OVCAR3 (cell line): Measurements from ENCODE around the genes TMPRSS13 and DDX6.

DNA sequence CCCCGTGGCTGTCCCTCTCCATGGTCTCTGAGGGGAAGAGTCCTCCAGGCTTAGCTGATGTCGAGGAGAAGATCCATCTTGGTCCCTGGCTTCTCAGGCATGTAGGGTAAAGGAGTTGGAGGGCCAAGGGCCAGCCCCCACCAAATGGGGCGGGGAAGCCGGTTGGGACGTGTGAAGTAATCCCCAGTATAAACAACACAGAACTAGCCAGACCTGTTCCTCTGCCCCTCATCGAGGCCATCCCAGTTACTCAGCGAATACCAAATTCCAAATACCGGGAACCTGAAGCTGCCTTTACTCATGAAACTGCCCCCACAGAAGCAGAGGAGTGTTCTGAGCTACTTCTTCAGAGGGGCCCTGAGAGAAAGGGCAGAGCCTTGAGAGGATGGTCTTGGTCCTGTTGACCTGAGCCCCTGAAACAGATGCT, at the start of gene TMPRSS13:
Gene TMPRSS13 (minus strand): TSS at position 117 of the 427 bp plus-strand sequence.
- RRBS, result 20% methylated on average over 4 of the region's 8 CpGs

DNA sequence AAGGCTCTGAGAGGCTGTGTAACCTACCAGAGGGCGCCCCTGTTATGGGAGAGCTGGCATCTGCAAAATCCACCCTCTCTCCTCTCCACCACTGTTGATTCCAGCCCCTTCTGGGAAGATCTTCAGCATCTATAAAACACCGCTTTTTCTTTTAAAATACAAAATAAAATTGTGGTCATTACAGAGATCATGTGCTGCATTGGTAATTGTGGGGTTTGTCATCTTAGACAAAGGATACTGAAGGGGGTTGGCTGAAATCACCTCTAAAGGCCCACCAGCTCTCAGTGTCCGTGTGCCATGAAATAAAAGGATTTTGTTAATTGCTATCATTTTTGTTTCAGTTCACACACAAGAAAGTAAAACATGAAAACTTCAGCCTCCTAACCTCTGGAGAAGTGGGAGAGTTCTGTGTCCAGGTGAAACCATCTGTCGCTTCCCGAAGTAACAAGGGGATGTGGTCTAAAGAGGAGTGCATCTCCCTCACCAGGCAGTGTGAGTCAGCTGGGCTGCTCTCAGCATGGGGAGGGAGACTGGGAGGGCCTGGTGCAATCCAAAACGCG, 7.5 kb downstream of the IL10RA start:
- RRBS, result no CpG with 5 or more reads among the region's 7 CpGs

GRCh38 chr11:118003461-118004137, 17.4 kb downstream of the IL10RA start:
- RRBS, result no CpG with 5 or more reads among the region's 6 CpGs

GRCh38 chr11:118045897-118046624, 30.8 kb upstream of the TMPRSS4 start:
- RRBS, result no CpG with 5 or more reads among the region's 4 CpGs

GRCh38 chr11:118110906-118111952, 24.5 kb upstream of the SMIM35 start:
- RRBS, result 100% methylated on average over 1 of the region's 13 CpGs

DNA sequence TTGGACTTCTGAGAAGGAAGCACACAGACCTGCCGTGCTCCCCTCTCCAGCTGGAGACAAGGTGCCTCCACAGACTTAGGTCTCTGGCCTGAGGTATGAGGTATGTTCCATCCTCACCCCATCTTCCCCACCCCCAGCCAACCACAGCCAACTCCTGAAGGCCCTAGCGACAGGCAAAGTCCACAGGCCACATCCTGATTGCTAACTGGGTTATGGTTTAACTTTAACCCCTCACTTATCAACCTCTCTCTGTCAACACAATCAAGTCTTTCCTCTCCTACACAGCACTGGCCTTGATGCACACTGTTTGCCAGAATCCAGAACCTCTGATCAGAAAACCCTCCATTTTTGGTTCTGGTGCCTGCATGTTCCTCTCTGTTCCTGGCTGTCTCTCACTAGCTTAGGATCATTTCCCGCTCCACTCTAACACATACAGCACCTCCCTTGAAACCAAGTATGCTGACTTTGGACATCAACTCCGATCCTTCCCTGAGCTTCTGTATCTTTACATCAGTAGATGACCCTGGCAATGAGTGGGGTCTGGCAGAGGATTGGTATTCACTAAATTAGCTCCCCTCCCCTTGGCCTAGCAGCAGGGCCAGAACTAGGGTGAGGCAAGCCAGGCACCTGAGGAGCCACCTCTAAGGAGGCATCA, 22.1 kb downstream of the JAML start:
- RRBS, result no CpG with 5 or more reads among the region's 4 CpGs

DNA sequence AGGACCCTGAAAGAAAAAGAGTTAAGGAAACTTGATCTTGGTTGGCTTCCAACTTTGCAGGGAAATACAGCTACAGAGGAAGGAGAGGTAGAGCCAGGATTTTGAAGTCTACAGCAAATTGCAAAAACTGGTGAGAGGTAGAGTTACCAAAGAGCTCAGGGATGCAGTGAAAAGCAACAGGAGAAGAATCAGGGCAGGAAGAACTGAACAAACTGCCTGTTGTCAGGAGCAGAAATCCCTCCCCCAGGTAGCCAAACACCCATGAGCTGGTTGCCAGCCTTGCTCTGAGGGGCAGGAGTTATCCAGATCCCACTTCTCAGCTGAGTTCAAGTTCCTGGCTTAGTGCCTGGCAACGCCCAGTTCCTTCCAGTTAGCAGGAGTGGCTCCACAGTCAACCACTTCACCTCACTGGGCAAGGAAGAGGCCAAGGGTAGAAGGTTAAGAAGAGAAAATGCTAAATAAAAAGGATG, 1.8 kb upstream of the MPZL2 start:
- RRBS, result no CpG with 5 or more reads among the region's 1 CpG

DNA sequence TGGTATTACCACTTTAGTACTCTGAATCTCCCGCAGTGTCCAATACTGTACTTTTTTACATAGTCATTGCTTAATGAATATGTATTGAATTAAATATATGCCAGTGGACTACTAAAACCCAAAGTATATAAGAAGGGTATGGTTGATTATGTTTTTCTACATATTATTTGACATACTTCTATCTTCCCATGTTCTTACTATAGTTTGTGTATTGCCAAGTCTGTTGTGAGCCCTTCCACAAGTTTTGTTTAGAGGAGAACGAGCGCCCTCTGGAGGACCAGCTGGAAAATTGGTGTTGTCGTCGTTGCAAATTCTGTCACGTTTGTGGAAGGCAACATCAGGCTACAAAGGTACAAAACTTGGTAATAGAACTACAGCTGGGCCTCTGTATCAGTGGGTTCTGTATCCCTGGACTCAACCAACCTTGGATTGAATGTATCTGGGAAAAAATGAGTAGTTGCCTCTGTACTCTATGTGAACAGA, 38.8 kb upstream of the TTC36 start:
- RRBS, result no CpG with 5 or more reads among the region's 6 CpGs

GRCh38 chr11:118564640-118565423, 899 bp downstream of the IFT46 start:
- RRBS, result no CpG with 5 or more reads among the region's 10 CpGs

DNA sequence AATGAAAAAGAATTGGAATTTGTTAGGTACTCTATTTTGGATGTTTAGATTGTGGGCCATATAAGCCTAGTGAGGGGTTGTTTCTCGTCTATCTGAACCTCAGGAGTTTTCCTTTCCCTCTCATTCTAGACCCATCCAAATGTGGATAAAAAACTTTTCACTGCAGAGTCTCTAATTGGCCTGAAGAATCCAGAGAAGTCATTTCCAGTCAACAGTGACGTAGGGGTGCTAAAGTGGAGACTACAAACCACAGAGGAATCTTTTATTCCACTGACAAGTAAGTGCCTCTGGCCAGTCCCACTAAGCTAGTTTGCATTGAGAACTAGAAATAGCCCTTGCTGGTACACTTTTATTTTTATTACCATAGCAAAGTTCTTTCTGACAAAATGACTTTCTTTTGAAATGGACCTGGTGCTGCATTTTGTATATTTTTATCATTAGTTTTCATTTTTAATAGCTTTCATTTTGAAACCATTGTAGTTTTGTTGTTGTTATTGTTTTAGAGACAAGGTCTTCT, 14.8 kb upstream of the PHLDB1 start:
- RRBS, result no CpG with 5 or more reads among the region's 2 CpGs

- RRBS, result no CpG with 5 or more reads among the region's 6 CpGs
These were observed 7.9 kb downstream of the PHLDB1 start for GRCh38 chr11:118615192-118615876.

DNA sequence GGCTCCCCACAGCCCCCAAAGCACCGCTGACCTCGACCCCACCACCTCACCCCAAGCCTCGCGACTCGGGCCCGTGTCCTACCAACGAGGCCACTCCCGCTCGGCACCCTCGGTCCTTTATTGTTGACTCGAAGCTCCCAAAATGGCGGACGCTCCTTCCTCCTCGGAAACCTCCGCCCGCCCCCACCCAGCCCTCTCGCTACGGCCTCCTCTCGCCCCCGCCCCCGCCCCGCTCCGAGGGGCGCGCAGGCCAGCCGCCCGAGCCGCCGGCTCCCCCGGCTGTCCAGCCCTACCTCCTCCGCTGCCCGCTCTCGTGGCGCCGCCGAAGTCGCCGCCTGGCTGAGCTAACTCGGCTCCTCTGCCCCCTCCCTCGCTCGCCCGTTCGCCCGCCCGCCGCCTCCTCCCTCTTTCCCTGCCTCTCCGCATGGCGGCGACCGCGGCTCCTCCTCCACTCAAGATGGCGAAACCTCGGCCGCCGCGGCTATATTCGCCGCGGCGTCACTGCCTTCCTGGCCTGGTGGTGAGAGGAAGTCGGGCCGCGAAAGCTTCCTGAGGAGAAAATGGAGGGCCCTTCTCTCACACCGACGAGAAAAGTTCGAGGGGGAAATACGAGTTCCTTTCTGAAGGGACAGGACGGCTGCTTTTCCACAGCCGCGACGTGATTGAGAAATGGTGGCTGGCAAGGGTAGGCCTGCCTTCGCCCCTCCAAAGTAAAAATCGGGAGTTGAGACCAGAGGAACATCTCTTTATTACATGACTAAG, at the start of gene DDX6:
Gene DDX6 (minus strand): TSS at position 360 of the 762 bp plus-strand sequence.
- RRBS, result no CpG with 5 or more reads among the region's 73 CpGs

GRCh38 chr11:118884587-118885395, 1.1 kb downstream of the CXCR5 start:
- RRBS, result no CpG with 5 or more reads among the region's 13 CpGs

GRCh38 chr11:118906234-118906667, 19.5 kb downstream of the BCL9L start:
- RRBS, result no CpG with 5 or more reads among the region's 2 CpGs

DNA sequence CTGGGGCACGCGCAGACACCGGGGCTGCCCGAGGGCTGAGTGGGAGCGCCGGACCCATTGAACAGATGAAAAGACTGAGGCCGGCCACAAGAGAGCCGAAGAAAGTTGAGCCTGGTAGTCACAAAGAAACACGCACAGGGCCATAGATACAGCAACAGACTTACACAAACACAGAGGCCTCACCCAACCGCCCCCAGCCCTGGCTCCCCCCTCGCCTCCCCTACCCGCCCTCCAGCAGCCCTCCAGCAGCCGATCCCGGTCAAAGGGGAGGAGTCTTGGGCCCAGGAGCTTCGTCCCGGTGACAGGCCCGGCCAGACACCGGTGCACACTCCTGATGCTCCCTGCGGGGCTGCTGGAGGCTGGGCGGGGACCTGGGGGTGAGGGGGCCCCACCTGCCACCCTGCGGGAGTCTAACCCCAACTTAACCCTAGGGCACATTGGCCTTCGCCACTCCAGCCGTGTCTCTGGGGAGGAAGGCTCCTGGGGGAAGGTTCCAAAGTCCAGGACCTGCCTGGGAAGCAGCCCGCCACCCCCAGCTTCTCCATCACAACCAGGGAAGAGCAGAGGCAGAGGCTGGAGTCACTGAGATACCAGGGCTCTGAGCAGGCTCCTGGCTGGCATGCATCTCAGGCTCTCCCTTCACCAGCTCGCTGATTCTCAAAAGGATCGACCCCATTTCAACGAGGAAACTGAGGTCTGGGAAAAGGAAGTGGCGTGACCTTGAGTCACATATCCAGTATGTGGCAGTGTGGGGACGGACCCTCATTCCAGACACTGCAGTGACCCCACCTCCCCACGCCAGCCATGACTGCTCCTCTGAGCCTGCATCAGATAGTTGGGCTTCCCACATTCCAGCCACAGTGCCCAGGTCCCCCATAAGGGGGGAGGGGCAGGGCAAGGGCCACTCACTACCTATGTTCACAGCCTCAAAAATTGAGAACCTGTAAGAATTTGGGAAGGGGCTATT, 14.5 kb downstream of the BCL9L start:
- RRBS, result 8% methylated on average over 6 of the region's 30 CpGs

DNA sequence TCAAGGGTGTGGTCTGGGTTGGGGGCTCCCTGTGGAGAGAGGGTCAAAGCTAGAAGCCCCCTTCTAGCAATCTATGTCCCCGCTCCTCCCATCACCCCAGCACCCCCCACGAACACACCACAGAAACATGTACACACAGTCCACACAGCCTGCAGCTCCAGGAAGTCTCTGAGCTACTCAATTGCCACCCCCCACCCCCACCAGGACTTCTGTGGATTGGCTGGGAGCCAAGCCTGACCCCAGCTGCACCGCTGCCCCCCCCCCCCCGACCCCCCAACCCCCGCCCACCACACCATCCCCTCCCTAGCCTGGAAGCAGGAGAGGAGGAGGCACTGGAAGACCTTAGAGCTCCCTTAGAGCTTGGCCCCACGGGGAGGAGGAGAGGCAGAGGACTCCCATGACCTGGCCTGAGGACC, 6.9 kb downstream of the BCL9L start:
- RRBS, result no CpG with 5 or more reads among the region's 6 CpGs

DNA sequence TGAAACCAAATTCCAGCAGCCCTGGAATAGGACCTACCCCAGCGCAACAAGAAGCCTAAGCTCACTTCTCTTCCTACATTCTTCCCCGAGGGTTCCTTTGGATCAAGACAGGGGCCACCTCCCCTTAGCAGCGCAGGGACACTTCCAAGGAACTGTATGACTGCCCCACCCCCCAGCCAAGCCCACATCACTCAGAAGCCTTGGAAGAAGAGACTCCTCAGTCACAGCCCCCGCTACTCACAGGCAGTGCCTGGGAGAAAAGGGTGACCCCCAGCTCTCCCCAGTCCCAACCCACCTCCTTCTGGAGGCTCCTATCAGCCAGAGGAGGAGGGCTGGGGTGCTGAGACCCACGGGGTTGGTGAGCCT, 1.2 kb downstream of the BCL9L start:
- RRBS, result no CpG with 5 or more reads among the region's 5 CpGs

DNA sequence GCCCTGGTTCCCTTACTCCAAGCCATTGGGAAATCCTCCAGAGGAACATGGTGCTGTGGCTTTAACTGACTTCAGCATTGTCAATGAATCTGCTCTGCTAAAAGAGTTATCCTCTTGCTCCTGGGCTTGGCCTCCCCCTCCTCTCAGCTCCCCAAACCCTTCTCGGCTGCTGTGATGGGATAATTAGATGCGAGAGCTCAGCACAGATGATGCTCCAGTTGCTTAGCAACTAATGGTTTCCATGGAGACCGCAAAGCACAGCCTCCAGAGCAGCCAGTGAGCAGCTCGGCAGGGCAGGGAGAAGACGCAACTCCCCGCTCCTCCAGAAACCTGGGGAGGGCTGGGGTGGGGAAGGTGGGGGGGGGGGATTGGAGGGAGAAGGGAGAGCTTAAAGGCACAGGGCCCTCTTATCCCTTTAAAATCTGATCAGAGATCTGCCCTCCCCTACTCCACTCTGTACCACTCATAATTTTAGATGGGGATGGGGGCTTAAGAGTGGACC, 2.8 kb upstream of the UPK2 start:
- RRBS, result no CpG with 5 or more reads among the region's 6 CpGs

DNA sequence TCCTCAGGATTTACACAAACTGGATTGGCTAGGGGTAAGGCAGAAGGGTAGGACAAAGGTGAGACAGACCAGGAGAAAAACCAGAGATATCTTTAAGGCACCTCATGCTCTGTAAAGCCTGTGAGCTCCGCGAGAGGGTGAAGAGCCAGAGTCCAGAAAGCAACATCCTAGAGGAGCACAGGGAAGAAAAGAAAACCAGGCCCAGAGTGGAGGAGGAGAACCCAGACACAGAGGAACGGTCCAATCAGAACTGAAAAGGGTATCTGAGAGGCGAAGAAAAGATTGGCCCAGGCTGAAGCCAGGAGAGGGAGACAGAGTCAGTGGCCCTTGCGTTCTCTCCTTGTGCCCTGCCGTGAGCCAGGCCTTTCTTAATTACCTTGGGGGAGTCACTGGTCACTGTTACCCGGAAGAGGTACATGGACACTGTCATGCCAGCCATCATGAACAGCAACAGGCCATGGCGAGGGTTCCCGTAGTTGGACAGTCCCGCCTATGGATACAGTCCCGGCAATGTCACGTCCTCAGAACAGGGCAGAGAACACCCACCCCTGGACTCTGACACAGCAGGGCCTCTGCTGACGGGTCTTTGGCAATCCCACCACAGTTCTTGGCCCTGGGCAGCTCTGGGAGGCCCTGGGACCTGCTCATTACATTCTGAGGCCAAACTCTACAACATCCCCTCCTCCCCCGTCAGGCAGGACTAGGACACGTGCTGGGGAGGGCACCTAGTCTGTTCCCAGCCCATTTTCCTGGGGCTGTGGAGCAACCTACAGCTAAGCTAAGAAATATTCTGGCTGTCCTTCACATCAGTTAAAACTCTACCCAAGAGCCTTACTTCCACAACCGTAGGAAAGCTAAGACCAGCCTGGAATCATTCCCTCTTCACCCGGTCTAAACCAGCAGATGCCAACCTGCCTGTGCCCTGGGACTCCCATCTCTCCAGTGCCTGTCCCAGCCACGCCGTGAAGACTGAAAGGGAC, 7.3 kb downstream of the TRAPPC4 start:
- RRBS, result 93% methylated on average over 4 of the region's 19 CpGs

GRCh38 chr11:119069052-119069707, 1.6 kb downstream of the VPS11 start:
- RRBS, result no CpG with 5 or more reads among the region's 4 CpGs